Measurements from ENCODE around the genes AFAP1L1, PDE6A and SLC26A2.

DNA sequence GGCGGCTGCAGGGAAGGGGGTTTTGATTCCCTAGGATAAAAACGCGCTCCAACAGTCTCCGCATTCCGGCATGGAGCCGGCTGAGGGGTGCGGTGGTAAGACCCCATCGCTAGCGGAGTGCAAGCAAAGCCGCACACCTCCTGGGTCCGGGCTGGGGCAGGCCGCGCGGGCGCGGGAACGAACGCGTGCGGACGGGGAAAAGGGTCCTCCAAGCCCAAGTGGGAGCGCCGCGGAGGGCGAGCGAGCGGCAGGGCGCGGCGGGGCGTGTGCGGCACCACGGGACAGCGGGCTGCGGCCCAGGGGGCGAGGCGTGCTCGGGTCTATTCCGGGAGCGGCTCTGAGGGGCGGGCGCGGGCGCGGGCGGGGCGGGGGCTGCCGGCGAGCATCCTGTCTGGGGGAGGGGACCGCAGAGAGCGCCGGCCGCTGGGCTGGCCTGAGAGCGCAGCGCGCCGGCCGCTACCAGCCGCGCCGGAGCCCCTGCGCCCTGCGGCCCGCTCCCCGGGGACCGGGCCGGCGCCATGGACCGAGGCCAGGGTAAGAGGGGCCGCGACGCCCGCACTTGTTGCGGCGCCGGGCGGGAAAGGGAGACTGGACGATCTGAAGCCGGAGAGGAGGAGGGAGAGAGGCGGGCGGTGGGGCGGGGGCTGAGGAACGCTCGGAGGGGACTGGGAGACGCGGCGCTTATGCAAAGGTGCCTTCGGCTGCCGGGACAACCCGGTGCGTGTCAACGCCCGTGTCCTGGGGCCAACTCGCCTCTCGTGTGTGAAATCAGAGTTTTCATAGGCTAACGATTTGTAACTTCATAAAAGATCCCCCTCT lies at the start of gene AFAP1L1:
TSS of gene AFAP1L1 (plus strand) at position 409 of the 819 bp plus-strand sequence.
- PRO-cap: unidirectional peak, plus-strand start at position 408 of the sequence

- PRO-cap: no peak
Observed at GRCh38 chr5:149299481-149299962, 27.9 kb downstream of the AFAP1L1 start.

DNA sequence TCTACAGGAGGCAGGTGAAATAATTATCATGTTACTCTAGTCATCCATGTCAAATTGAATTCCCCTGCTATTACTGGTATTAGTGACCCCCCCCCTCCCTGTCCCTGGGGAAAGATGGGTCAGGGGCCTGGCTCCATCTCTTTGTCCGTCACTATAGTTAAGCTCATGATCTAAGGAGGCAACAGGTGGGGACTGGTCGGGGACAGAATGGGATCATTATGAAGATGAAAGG lies 11.0 kb upstream of the IL17B start:
- PRO-cap: no peak

GRCh38 chr5:149411201-149411714 lies 32.2 kb upstream of the IL17B start:
- PRO-cap: no peak

DNA sequence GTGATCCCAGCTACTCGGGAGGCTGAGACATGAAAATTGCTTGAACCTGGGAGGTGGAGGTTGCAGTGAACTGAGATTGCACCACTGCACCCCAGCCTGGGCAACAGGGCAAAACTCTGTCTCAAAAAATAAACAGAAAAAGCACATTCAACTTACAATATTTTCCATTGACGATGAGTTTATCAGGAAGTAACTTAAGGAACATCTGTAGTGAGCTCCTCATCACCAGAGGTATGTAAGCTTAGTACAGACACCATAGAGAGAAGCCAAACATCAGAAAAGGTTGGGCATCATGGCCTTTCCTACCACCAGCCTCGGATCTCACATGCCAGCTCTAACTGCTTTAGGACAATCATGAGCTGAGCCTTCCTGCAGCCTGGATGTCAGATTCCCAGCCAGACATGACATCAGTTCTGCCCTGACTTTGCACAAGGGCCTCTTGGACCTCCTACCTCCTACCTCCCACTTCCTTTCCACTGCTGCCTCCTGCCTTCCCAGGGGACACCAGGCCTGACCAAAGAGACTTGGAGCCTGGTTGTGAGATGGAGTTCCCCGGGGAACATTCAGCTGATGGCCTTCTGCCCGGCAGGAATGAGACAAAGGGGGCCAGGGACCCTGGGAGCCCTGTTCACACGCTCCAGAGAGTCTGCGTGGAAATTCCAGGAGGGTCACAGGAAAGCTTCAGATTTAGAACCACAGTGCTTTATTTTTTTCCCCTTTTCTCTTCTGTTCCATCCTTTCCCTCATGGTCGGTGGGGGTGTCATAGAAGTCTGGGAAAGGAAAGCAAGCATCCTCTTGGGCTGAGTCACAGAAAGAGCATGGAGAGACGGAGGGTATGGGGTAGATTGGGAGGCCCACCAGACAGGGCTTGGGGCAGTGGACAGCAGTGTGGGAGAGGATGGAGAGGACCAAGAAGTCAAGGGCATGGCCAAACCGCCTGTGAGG lies 35.3 kb upstream of the IL17B start:
- PRO-cap: no peak

GRCh38 chr5:149419818-149420896 lies 41.1 kb upstream of the IL17B start:
- PRO-cap: no peak

DNA sequence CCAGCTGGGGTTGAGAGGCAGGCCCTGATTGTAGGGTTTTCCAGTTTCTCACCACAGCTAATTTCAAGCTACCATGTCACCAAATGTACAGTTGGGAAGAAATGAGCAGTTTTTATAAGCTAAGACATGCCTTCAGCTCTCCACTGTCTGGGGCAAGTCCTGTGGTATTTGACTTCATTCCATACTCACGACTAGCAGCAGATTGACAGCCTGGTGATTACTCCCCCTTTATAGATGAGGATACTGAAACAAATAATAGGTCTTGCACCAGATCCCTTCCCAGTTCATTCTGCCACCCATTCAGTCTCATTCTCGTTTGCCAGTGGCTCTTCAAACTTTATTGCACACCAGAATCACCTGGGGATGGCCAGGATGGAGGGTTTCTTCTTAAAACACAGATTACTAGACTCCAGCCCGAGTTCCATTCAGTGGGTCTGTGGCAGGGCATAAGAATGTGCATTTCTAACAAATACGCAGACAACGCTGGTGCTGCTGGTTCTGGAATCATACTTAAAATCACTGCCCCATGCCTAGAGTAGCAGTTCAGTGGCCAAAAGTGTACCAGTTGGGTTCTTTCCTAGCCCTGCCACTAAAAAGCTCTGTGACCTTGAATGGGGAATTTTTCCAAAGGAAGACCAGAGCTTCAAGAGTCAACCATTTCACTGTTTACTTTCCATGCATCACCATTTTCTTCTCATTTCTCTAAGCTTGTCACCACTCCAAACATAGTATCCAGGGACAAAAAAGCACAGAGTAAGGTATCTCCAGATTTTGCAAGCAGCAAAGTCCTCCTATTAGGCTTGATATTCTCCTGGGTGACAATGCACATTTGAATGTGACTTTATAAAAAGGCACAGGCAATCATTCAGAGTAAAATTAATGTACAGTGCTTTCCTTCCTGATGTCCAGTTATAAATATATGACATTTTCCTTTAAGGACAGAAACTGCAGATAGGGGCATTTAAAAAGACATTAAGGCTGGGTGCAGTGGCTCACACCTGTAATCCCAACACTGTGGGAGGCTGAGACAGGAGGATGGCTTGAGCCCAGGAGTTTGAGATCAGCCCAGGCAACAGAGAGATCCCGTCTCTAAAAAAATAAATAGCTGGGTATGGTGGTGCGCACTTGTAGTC lies 64.1 kb downstream of the CSNK1A1 start:
- PRO-cap: no peak

GRCh38 chr5:149533244-149533641 lies 18.0 kb downstream of the CSNK1A1 start:
- PRO-cap: no peak

GRCh38 chr5:149618523-149619455 lies 37.5 kb downstream of the ARHGEF37 start:
- PRO-cap: no peak

- PRO-cap: no peak
Observed at GRCh38 chr5:149631872-149632242, 50.6 kb downstream of the ARHGEF37 start.

- PRO-cap: no peak
Observed at GRCh38 chr5:149728271-149728587, 1.9 kb upstream of the PPARGC1B start.

- PRO-cap: no peak
Observed at GRCh38 chr5:149728588-149728934, 1.5 kb upstream of the PPARGC1B start.

DNA sequence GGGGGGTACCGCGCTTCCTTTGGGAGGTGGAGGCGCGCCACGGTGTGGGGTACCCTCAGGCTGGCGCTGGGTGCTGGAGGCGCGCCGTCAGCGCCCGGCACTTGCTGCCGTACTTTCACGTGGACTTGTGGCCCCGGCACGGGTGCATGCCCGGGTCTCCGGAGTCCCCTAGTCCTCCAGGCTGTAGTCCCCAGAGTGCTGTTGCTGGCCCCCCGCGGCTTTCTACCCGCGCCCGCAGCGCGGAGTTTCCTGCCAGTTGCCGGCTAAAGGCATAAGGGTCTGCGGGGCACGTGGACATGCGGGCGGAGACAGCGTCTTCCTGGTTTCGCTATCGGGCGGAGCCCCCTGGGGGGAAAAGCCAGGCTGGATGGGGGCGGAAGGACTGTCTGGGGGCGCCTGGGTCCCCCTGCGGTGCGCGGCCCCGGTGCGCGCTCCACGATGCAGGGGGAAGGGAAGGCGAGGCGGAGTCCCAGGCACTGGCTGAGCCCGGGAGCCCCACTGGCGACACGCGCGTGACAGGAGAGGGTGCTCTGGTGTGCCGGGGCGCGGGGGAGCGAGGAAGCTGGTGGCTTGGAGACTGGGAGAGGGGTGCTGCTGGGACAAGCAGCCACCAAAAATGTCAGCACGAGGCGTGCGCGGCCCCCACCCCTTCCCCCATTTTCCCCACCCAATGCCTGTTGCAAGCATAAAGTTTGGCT lies 736 bp downstream of the PPARGC1B start:
- PRO-cap: bidirectional peak, plus-strand start at position 271 of the sequence, minus-strand start at position 282 of the sequence; bidirectional peak, plus-strand start at position 435 of the sequence, minus-strand start at position 414 of the sequence; bidirectional peak, plus-strand start outside the sequence, minus-strand start at position 619 of the sequence

- PRO-cap: no peak
Observed at GRCh38 chr5:149778180-149779514, 48.5 kb downstream of the PPARGC1B start.

DNA sequence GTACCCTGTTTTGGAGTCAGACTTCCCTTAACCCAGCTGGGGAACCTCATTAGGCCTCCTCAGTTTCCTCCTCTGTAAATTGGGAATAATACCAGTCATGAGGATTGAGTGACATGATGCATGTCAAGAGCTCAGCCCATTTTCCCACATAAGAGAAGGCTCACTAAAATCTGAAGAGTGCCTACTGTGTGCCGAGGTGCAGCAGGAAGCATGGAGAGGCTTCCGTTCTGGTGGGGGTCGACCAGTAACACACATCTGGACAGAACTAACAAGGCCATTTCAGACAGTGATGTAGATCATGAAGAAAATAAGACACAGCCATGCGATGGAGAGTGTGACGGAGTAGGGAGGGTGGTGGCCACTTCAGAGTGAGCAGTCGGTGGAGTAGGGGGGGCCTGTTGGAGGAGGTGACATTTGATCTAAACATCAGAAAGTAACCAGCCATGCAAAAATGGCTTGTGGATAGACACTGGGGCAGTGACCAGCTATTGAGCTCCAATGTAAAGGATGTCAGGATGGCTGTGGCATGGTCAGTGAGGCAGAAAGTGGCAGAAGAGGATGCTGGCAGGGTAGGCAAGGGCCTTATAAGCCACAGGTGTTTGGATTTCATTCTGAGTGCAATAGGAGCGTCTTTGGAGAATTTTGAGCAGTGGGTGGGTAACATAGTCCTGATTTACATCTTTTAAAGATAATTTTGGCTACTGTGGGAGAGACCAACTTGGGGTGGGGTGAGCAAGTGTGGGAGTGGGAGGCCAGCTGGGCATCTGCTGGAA lies 65.9 kb downstream of the PPARGC1B start:
- PRO-cap: no peak

DNA sequence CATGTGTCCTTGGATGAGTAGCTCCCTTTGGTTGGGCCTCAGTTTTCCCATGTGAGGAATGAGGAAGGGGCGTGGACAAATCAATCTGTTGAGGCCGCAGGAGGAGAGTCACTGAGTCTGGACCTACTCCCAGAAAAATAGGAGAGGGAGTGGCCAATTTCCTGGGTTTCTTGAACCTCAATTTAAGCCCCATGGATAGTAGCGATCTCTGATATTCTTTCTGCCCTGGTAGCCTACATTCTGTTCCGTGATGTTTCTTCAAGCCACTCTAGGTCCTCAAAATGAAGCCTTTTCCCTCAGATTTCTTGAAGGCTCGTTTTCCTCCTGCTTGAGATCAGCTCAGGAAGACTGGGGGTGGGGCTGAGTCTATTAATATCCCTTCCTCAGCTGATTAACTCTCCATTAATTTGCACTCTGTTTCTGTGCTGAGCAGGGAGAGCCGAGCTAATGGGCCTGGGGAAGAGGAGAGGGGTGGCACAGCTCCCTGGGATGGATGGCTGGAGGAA lies 93.1 kb downstream of the PPARGC1B start:
- PRO-cap: no peak

- PRO-cap: no peak
Observed at GRCh38 chr5:149944559-149944857, at the start of gene PDE6A. Gene PDE6A, minus strand, starts transcription at chr5:149944793.

DNA sequence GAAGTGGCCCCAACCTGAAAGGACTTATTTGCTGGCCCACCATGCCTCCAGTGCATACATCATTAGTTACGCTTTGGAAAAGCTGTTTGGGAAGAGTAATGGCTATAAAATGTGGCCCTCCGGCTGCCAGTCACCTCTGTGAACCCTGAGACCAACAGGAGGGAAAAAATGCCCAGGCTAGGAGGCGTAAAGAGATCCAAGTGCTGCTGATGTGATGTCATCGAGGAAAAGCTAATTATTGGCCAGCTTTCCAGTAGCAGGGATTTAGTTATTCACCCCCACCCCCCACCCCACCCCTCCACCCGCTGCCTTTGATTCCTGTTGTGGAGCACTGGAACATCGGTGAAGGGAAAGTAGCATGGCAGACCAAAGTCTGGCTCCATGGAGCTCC lies 2.6 kb upstream of the SLC26A2 start:
- PRO-cap: no peak

DNA sequence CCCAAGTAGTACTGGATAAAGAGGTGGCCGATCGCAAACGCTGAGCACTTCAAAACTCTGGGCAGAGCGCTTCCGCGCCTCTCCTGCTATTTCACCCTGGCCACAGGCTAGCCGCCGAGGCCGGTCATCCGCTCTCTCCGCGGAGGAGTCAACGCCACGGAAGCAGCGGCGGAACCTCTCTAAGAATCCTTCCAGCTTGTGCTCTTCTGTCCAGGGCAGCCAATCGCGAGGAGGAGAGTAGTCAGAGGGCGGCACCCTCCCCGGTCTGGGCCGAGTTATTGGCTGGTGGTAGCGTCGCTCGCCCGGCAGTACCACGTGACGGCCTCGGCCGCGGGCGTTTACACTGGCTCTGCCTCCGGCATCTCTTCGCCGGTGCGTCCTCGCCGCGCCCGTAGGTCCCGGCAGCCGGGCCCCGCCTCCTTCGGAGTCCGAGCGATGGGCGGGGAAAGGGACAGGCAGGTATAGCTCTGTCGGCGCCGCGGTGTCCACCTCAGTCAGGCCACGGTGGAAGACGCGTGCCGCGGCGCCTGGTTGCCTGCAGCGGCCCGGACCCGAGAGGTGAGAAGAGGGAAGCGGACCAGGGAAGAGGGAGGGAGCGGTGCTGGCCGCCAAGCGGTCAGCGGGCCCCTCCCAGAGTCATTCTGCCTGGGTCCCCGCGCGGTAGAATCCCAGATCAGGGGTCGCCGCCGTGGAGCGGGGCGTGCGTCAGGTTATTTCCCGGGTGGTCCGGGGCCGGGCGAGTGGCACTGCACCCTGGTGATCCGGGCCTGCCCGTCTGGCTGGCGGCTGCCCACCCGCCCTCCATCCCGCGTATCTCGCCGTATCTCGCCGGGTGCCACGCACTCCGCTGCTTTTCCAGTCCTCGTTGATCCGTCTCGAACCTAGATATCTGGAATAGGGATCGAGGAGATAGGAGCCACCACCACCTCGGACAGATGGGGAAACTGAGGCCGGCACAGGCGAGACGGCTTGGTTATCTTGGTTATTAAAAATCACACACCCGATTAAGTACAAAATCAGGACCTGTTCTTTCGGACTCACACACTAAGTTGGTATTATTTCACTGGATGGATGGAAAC lies at the start of gene SLC26A2:
TSS of gene SLC26A2 (plus strand) at position 337 of the 1,079 bp plus-strand sequence.
- PRO-cap: bidirectional peak, plus-strand start at position 313 of the sequence, minus-strand start at position 150 of the sequence; unidirectional peak, minus-strand start at position 778 of the sequence

- PRO-cap: no peak
Observed at GRCh38 chr5:150041708-150042225, 41.2 kb downstream of the HMGXB3 start.

Measured in LUHMES (cell line).